ENCODE measurements around the genes HDAC7, DDX23 and LMBR1L.

DNA sequence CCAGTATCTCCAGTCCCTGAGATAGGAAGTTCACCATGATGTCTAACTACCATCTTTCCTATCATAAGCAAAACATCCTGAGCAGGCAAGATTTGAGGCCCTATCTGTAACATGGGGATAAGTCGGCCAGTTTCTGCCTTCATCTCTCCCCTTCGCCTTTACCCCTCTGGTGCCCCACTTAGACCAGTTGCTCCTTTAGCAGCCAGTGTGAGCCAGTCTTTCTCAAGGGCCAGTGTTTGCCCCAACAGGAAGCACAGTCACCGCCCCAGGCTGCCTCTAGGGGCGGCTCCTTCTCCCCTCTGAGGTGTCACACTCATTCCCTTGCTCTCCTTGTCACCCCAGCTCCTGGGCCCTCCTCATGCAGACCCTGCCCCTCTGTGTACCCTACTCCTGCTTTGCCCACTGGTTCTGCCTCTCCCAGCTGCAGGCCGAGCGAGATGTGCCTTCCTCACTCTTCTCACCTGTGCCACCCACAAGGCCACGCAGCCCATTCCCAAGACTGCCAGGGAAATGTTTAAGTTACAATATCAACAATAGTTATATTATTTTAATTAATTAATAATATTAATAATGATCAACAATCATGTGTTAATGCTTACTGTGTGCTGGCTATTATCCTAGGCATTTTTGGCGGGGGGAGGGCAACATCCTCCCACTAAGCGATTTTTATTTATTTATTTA is 10.7 kb downstream of the HDAC7 start:
- RAMPAGE, long total RNA: no peak
- RRBS: no CpG with 5 or more reads among the region's 9 CpGs

- RAMPAGE, long total RNA: no peak
- RRBS: 2% methylated on average over 57 of the region's 86 CpGs
These were observed at the start of gene HDAC7 for GRCh38 chr12:47819631-47820398. HDAC7 (minus strand) TSS chr12:47819903.

DNA sequence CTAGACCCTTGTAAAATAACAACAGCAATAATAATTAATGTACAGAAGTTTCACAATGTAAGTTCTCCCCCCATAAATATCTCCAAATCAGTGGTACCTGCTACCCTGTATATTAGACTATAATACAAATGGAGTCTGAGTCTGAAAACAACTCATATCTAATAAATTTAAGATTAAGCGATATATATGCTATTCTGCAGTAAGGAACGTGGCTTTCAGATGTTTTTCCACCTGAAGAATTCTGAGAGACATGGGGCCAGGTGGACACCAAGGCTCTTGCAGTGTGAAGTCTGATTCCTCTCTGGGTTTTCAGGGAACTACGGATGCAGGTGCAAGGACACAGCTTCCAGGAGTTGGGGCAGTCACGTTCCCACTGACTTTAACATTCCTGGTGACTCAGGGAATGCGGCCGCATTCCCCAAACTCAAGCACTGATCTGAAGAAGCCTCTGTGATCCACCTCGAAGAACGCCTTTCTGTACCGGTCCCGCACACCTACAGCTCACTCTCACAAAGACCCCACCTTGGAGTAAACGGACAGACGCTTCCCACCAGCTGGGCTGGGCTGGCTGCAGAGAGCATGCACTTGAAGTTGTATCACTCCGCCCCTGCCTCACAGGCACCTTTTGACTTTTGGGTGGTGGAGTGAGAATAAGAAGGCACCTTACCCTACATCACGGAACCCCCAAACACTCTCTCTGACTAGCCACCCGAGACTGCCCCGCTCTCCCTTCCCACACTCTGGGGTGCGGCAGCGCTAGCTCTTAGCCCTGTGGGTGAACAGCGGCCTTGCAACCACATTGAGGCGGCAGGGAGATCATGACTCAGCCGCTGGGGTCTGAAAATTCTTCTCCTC is 23.5 kb upstream of the HDAC7 start:
- RAMPAGE, long total RNA: no peak
- RRBS: no CpG with 5 or more reads among the region's 21 CpGs

- RAMPAGE, long total RNA: no peak
- RRBS: no CpG with 5 or more reads among the region's 13 CpGs
These were observed 22.1 kb downstream of the VDR start for GRCh38 chr12:47882627-47883152.

DNA sequence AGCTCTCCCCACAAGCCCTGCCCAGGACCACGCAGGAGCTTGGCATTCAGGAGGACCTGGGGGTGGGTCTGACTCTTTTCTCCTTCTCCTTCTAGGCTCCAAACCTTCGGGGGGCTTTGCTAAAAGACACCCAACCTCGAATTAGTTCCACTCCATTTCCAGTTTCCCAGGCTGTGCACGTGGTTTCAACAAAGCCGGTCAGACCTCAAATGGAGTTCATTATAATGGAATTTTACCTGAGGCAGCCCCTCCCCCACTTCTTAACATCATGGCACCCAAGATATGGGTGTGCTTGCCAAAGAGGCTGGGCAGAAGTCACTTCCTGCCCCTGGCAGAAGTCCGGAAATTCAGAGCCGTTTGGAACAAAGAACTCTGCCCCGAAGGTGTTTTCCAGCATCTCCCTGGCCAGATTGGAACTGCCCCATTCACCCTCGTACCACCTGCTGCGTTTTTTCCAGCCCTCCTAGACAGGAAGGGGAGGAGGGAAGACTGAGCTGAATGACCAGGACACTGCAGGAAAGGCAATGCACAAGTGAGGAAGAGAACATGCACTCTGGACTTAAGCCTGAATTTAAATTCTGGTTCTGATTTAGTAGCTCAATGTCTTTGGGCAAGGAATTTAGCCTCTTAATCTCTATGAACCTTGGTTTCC is 8.2 kb downstream of the VDR start:
- RAMPAGE, long total RNA: no peak
- RRBS: no CpG with 5 or more reads among the region's 10 CpGs

DNA sequence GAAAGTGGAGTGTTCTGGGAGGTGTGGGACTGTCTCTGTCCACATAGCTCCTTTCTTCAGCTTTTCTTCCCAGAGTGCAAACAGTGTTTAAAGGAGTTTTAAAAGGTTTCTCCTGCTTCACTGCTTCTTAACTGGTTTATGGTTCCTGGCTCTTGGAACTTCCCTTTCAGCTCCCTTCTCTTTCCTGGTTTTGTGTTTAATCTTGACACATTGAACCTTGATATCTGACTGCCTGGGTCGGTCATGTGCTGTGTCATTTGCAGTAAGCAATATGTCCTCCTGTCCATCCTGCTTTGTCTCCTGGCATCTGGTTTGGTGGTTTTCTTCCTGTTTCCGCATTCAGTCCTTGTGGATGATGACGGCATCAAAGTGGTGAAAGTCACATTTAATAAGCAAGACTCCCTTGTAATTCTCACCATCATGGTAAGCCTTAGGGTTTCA is 2.2 kb downstream of the TMEM106C start:
- RAMPAGE, long total RNA: no peak
- RRBS: no CpG with 5 or more reads among the region's 3 CpGs

- RAMPAGE, long total RNA: no peak
- RRBS: no CpG with 5 or more reads among the region's 10 CpGs
These were observed 15.9 kb downstream of the COL2A1 start for GRCh38 chr12:47988264-47988922.

- RAMPAGE, long total RNA: no peak
- RRBS: no CpG with 5 or more reads among the region's 1 CpG
These were observed 6.2 kb downstream of the ASB8 start for GRCh38 chr12:48151119-48151594.

DNA sequence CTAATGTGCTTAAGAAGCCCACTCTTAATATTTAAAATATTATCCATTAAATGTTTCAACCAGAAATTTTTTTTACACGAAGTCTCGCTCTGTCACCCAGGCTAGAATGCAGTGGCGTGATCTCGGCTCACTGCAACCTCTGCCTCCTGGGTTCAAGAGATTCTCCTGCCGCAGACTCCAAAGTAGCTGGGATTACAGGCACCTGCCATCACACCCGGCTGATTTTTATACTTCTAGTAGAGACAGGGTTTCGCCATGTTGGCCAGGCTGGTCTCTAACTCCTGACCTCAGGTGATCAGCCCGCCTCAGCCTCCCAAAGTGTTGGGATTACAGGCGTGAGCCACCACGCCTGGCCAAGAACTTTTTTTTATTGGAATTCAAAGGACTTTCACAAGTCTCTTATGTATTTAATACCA is 20.0 kb downstream of the KANSL2 start:
- RAMPAGE, long total RNA: no peak
- RRBS: no CpG with 5 or more reads among the region's 10 CpGs

DNA sequence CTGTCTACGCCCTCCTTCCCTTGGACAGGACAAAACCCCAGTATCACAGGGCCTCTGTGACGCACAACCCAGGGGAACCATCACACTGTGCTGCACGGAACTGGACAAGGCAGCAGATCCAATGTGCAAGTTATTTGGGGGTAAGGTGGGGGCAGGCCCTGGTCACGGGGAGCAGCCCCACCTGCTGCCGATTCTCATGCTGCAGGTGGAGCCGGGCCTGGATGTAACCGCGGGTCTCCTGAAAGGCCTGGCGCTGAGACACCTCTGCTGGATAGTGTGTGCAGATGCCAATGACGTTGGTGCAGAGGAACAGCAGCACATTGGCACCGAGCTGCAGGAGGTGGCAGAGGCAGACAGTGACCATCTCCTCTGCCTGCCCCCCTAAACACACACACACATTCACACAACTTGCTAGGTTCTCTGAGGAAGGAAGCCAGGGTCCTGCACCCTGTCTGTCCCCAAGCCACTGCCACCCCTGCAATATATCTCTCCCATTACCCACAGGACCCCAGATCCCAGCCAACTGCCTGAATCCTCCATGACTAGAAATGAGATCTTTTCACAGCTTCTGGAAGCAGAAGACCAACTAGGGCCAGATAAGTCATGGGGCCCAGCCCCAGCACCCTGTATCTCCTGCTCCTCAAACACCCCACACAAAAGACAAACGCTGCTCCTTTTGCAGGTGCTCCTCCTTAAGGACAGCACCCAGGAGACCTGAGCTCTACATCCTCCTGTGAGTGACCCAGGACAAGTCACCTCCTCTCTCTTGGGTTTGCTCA is 10.8 kb downstream of the ADCY6 start:
- RAMPAGE, long total RNA: no peak
- RRBS: no CpG with 5 or more reads among the region's 12 CpGs

DNA sequence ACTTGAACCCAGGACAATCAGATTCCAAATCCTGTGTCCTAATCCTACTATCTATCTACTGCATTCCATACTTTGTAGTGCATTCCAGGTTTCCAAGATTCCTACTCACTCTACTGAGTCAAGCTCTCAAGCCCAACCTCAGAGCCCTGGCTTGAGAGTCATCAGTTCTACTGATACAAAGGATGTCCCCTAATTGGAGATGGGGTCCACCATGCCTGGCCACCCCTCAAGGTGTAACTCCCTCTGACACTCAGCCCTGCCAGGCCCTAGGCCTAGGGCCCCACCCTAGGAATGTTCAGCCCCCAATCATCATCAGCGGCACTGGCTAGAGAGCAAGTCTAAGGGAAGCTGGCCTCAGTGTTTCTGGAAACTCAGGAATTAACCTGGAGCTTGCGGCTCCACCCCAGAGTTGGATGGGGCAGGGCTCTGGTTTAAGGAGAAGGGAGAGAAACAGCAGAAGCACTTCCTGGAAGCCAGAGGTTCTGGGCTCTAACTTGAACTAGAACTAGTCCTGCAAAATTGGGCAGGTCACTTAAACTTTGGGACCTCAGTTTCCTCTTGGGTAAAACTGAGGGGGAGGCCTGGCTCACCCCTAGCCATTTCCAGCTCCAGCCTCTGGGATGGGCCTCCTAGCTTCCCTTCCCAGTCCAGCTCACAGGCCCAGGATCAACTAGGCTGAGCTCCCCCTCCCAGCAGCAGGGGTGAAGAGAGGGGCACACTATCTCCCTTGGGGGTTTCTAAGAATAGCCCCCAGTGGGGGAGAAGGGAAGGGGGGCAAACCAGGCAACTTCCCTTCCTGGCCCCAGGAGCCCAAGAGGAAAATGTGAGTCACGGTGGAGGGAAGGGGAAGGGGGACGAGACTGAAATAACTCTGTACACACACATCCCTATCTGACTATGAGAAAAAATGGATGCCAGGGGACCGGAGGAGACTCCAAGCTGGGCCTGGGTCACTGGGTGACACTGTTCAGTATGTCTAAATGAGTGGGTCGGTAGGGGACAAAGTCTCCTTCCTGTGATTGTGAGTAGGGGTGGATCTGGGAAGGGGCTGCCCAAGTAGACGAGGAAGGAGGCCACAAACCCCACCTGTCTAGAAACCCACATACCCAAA is 9.2 kb downstream of the ADCY6 start:
- RAMPAGE, long total RNA: no peak
- RRBS: no CpG with 5 or more reads among the region's 7 CpGs

GRCh38 chr12:48789250-48790073 is 573 bp upstream of the ADCY6 start:
- RAMPAGE, long total RNA: no peak
- RRBS: 1% methylated on average over 12 of the region's 45 CpGs

DNA sequence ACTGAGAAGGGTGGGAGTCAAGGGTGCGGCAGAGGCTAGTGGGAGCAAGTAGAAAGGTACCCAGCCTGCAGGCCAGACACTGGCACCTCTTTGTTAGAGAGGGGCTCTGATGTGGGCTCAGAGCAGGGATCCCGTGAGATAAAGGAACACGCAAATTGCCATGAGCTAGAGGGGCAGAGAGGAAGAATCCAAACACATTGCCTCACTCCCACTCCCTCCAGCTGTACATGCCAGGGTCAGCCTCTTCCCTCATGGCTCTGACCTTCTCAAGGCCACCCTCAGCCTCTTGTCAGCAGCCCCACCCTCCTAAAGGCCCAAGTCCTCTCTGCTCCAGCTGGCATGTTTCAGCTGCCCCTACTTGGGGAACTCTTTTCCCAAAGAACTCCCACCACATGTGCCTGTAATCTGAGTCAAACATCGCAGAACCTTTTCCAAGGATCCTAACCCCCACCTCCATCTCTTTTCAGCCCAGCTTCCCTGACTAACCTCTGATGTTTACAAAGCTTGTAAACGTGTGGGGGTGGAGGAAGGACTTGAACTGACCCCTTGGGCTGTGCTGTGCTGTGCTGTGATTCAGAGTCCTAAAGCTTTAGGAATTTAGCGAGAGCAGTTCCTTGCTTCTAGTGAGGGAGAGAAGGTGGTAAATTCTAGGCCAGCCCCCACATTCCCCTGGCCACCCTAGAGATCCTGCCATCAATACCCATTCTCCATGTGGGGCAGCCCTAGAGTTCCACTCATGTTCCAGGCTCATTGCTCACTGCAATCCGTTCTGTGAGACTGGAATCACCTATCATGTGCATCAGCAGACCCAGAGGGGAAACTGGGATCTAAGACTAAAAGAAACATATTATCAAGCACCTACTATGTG is 7.3 kb upstream of the CACNB3 start:
- RAMPAGE, long total RNA: no peak
- RRBS: no CpG with 5 or more reads among the region's 7 CpGs

DNA sequence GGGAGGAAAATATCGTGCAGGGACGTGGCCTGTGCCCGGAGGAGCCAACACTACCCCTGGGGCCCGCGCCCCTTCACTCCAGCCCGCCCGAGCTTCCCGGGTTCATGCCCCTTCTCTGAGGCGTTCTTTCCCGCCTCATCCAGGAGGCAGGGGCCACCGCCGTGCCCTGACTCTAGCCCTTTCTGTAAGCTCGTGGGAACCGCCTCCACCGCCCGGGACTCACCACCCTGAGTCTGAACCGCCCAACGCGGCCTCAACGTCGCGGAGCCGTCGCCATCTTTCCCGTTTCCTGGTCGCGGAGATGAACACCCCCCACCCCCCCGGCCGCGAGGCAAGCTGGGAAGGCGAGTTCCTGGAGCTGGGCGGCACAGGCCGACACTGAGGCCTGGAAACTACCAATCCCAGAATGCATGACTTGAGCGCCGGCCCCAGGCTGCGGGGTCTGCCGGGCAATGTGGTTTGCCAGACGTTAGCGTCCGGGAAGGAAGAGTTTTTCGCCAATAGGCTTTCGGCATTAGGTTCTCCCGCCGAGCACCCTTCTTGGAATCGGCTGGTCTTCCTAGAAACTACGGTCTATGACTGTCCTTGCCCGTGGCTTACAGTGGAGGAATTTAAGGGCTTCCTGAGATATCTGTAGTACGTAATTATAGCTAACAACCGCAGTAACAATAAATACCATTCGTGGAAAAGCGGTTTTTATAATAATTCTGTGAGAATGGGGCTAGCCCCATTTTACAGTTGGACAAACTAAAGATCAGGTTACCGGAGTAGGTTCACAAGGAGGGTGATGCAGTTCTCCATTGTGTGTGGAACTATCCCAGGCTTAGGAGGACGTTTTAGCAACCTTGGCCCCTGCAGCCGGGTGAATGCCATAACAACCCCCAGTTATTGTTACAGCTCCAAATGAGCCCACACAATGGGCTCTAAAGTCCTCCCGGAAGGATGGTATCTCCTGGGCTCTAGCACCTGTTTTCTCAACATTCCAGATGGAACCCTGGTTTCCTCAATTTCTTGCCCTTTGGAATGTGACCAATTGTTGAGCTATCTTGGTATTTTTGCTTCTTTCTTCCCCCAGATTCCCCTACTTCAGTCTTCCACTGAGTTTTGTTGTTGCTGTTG is at the start of gene DDX23:
DDX23 (minus strand) TSS at position 303 of the 1,119 bp plus-strand sequence.
- RAMPAGE, long total RNA: start-site peak on the minus strand centred at position 292 of the sequence, 28 bp wide, 428 and 407 reads in 2 replicates
- RRBS: 1% methylated on average over 21 of the region's 55 CpGs

DNA sequence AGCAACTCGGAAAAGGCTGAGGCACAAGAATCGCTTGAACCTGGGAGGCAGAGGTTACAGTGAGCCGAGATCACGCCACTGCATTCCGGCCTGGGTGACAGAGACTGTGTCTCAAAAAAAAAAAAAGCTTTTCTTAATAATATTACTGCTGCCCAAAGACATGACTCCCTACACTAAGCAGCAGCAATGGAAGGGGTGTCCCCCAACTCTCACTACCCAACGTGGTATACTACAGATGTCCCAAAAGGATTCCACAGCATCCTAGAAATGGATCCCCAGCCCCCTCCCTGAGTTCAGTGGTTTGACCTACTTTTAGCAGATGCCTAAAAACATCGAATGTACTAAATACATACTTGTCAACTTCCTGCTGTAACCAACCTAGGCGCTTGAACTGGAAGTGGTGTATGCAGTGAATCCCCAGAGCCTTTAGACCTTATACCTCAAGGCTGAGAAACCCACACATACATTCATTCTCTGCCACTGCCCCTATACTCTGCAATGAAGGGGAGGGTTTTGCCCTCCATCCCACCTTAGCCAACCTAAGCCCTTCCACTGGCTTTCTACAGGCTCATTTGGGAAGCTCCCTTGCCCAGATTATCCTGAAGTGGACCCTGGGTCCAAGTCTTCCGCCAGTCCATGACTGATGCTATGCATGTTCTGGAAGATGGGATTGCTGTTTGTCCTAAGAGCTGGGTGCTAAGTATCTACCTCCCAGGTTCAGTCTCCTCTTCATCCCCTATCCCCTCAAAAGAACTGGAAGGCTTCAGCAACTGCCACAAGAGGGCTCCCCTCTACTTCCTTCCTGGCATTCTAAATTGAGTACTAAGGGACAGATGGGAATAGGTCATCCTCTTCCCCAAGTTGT is 8.7 kb upstream of the FKBP11 start:
- RAMPAGE, long total RNA: no peak
- RRBS: no CpG with 5 or more reads among the region's 9 CpGs

- RAMPAGE, long total RNA: no peak
- RRBS: 2% methylated on average over 8 of the region's 24 CpGs
These were observed 160 bp downstream of the WNT1 start for GRCh38 chr12:48978376-48978587.

GRCh38 chr12:48985444-48985914 is 7.4 kb downstream of the WNT1 start:
- RAMPAGE, long total RNA: no peak
- RRBS: no CpG with 5 or more reads among the region's 10 CpGs

DNA sequence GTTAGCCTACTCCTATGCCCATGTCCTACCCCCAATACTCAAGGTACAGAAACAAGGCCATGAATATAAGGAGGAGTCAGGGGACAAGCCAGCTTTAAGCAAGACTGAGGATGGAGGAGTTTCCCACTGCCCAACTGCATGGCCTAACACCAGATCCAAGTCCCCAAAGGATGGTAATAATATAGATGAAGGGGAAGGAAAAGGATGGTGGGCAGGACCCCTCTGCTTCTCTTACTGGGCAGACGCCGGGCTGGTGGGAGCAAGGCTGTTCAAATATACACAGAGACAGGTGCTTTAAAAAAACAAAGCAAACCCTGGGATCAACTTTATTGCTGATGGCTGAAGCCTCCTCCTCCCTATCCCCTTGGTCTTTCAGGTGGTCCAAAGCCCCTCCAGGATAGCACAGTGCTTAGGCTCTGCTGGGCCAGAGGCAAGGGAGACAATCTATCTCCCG is 2.3 kb upstream of the DHH start:
- RAMPAGE, long total RNA: no peak
- RRBS: no CpG with 5 or more reads among the region's 3 CpGs

DNA sequence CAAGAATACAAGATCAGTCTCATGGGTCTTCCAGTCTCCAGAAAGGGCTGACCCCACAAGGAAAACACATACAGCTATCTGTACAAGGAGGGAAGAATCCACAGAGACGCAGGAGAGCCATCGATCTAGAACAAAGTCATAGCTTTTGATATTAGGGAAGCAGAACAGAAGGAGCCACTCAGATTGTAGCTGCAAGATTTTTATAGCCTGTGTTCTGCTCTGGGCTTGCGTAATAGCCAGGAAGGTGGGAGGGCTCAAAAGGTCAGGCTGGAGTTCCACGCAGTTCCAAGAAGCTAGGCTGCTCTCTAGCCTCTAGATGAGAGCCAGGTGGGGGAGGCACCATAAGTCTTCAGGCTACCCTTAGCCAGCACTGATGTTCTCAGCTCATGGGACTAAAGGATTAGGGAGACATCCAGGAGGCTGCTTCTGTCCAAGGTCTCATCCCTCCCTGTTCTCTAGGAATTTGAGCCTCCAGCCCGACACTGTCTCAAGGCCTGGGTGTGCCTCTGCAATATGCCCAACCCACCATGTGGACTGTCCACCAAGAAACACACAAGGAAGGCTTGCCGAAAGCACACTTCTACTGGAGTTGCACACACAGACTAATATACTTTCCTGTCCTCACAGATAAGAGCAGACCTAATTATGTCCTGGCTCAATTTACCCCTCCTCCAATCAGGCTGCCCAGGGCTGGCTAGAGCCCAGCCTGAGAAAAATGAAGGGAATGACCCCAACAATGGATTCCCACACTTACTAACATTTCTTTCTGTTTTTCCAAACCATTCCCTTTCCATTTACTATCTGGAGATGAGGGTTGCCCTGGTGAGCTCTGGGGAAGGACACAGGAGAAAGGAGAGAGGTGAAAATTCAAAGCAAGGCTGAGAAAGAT is 1.6 kb downstream of the LMBR1L start:
- RAMPAGE, long total RNA: no peak
- RRBS: no CpG with 5 or more reads among the region's 6 CpGs

DNA sequence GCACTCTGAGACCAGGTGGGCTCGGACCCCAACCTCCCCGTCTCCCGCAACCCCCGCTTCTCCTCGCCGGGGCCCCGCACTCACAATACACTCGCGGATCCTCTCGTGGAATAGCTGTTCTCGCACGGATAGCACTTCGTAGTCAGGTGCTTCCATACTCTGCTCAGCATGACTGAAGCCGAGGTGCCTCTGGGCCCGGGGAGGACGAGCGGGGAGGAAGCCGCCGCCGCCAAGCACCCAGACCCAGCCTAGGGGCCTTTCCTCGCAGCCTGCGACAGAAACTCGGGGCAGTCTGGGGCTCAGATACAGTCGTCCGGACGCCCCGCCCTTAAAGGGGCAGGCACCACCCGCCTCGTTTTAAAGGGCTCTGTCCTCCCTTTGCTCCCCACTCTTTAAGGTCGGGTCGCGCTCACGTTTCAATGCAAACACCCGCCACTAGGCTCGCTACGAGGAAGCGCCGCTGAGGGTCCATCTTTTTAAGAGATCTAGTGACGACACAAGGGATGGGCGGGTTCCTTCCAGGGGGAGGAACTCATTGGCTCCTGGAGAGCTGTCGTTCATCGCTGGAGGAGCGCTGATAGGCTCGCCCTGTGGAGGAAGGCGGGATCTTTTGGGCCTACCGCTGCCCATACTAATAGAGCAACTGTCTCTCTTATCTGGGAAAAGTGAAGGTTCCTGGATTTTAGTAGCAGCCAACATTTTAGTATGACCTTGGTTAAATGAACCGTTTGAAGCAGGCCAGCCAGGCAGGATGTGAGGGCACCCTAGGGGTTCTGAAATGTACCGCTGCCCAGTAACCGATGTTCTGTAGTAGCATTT is at the start of gene LMBR1L:
LMBR1L (minus strand) TSS at position 448 of the 819 bp plus-strand sequence.
- RAMPAGE, long total RNA: no peak
- RRBS: 3% methylated on average over 5 of the region's 49 CpGs